Myometrial cell (primary cell): ENCODE data around the gene HJURP.

DNA sequence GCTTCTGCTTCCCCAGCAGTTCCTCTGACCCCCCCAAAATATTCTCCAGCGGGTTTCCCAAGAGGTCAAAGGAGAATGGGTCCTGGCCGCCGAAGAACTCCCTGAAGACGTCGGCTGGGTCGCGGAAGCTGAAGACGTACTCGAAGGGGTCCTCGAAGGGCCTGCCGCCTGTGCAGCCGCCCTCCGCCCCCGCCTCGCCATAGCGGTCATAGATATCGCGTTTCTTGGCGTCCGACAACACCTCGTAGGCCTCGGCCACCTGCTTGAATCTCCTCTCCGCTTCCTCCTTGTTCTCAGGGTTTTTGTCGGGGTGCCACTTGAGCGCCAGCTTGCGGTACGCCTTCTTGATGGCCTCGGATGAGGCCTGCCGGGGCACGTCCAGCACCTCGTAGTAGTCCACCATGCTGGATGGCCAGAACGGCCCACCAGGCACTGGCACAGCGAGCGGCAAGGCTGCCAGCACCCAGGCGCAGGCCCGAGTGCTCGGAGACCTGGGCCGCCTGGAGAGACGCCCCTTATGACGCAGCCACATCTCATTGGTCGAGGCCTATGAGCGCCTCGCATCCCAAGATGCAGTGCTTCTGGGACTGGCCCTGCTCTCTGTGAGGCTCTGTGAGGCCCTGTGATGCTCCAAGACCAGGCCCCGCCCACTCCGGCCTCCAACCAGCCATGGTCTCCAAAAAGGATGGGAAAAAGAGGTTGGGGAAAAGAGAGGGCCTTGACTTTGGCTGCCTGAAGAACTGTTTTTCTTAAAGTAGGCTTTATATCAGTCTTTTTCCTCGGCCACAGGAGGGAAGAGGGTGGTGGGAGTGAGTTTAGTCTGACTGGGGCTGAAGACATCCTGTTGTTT is 14.9 kb downstream of the UGT1A3 start:
- RAMPAGE, long total RNA: no peak

DNA sequence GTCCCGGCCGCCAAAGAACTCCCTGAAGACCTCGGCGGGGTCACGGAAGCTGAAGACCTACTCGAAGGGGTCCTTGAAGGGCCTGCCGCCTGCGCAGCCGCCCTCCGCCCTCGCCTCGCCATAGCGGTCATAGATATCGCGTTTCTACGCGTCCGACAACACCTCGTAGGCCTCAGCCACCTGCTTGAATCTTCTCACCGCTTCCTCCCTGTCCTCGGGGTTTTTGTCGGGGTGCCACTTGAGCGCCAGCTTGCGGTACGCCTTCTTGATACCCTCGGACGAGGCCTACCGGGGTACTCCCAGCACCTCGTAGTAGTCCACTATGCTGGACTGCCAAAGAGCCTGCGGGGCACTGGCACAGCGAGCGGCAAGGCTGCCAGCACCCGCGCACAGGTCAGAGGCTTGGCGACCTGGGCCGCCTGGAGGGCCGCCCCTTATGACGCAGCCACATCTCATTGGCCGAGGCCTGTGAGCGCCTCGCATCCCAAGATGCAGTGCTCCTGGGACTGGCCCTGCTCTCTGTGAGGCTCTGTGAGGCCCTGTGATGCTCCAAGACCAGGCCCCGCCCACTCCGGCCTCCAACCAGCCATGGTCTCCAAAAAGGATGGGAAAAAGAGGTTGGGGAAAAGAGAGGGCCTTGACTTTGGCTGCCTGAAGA is 5.0 kb upstream of the UGT1A1 start:
- RAMPAGE, long total RNA: no peak

GRCh38 chr2:233767650-233768508 is 7.8 kb downstream of the UGT1A1 start:
- RAMPAGE, long total RNA: no peak

DNA sequence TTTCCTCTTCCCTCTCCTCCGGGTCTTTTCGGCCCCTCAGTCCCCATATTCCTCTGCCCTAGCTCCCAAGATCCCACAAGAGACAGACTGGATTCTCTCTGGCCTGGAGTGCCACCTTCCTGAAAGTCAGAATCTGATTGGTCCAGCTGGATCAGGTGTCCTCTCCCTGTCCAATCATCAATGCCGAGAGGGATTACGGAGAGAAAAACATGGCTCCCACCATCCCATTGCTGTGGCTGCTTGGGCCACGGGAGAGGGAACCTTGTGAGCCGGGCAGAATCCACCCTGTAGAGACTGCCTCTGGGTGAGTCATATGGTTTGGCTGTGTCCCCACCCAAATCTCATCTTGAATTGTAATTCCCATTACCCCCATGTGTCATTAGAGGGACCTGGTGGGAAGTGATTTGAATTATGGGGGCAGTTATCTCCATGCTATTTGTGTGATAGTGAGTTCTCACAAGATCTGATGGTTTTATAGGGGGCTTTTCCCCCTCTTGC is 2.6 kb upstream of the MROH2A start:
- RAMPAGE, long total RNA: no peak

DNA sequence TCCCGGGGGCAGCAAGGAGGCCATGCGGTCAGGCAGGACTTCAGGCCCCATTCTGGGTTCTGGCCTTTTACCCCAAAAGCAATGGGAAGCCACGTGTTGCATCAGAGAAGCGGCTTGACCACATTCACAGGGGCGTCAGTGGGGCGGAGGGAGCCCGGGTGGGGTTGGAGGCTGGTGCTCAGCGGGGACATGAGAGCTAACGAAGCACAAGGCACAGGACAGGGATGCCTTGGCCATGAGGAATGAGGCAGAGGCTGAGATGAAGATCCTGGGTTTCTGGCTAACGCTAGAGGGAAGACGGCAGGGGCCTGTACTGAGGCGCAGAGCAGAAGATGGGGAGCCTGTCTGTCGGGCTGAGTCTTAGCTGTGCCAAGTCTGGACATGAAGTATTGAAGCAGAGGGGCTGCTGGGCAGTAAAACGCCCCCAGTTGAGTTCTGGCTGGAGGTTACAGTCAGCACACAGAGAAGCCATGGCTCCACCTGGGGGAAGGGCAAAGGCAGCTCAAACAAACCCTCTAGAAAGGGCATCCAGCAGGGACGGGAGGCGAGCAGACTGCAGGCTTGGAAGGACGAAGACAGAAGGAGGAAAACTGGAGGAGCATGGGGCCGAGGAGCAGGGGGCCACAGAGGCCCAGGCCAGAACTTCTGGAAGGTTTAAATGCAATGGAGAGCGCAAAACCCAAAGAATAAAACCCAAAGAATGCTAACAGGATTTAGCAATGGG is 5.8 kb downstream of the HJURP start:
- RAMPAGE, long total RNA: no peak

DNA sequence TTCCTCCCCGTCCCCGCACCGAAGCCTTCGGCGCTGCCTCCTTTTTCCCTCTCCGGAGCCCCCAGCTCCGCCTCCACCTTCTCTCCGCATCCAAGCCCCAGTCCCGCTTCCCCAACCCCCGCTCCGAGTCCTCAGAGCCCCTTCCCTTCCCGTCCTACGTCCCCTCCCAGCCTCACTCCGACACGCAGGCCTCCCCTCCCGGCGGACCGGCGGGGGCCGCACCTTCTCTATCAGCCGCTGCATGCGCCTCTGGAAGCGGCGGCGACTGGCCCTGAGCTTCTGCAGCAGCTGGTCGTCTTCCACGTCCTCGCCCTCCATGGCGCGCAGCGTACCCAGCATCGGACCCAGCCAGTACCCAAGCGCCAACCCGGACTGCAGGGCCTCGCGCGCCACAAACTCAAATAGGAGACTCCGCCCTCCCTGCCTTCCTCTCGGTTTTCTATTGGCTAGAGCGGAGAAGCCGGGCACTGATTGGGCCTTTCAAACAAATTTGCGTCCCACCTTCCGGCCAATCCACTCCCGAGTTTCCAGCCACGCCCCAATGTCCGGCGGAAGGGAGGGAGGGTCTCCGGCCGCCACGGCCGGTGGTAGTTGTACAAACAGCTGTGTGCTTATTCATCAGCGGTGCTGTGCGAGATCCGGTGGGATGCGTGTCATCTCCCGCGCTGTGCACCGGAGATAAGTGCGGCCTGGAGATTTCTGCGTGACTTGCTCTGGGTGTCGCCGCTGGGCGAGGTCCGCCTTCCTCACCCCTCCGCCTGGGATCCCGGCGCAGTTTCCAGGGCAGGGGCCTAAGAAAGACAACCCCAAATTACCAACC is at the start of gene HJURP:
HJURP (minus strand) TSS at position 374 of the 820 bp plus-strand sequence.
- RAMPAGE, long total RNA: start-site peak on the minus strand centred at position 352 of the sequence, 39 bp wide, 224 and 48 reads in 2 replicates

- RAMPAGE, long total RNA: no peak
Observed at GRCh38 chr2:234025335-234025944, 25.1 kb upstream of the SPP2 start.

- RAMPAGE, long total RNA: no peak
Observed at GRCh38 chr2:234051685-234052184, 1.2 kb downstream of the SPP2 start.

GRCh38 chr2:234164379-234165199 is 114.1 kb downstream of the SPP2 start:
- RAMPAGE, long total RNA: no peak

GRCh38 chr2:234289579-234290054 is 207.3 kb downstream of the ARL4C start:
- RAMPAGE, long total RNA: no peak

- RAMPAGE, long total RNA: no peak
Observed at GRCh38 chr2:234444580-234445488, 52.0 kb downstream of the ARL4C start.

GRCh38 chr2:234446811-234447289 is 50.0 kb downstream of the ARL4C start:
- RAMPAGE, long total RNA: no peak

DNA sequence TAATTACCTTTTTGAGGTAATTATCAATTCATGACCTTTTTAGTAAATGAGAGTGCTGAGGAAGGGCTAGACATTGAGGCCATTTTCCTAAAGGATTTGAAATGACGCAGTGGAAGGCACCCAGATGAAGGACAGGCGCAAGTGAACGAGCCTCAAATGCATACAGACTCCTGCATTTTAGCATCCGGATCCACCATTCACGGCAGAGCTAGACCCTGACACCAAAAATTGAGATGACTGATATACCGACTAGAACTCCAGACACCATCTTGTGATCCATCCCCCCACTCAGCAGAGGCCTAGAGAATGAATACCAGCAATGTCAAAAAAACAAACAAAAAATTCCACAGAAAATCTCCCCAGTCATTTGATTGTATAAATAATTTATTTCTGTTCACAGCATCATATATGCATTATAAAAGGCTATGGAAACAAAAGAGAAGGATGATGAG is 4.2 kb downstream of the ARL4C start:
- RAMPAGE, long total RNA: no peak

DNA sequence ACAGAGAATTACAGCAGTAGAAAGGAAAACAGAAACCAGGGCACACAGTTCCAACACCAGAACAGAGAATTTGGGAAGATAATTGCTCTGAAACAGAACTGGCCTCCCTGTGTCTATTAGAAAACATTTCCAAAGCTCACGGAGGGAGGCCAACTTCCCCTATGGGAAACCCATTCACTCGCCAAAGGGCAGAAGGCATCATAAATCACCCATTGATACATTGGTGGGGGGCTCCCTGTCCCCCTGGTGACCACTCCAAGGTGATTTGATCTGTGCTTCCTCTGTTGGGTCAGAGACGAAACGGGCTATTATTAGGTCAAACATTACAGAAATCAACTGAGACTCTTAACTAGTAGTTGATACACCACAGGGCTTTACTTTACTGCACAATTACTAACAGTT is 3.8 kb downstream of the ARL4C start:
- RAMPAGE, long total RNA: no peak

DNA sequence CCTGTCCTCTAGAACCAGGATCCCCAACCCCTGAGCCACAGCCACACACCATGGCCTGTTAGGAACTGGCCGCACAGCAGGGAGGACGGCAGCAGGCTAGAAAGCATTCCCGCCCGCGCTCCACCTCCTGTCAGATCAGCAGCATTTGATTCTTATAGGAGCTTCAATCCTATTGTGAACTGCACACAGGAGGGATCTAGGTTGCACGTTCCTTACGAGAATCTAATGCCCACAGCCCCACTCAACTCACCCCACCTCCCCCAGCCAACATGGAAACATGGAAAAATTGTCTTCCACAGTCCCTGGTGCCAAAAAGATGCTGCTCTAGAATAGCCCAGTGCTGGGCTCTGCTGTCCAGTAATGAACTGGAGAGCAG is 179.0 kb upstream of the SH3BP4 start:
- RAMPAGE, long total RNA: no peak

- RAMPAGE, long total RNA: no peak
Observed at GRCh38 chr2:234955785-234956340, 4.0 kb downstream of the SH3BP4 start.

- RAMPAGE, long total RNA: no peak
Observed at GRCh38 chr2:234969549-234970128, 17.8 kb downstream of the SH3BP4 start.

DNA sequence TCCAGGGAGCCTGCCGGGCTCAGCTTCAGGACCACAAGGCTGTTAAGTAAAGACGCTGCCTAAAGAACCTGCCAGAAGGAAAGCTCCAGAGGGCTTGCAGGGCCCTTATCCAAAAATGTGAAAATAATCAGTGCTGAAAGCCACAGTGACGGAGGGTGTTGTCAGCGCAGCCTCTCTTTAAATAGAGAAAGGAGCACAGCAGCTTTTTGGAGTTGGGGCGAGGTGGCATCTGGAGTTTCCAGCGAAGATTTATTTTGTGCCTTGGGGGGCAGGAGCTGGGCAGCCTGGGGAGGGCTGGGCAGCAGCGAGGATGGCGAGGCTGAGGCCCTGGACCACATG is 40.1 kb downstream of the SH3BP4 start:
- RAMPAGE, long total RNA: no peak

- RAMPAGE, long total RNA: no peak
Observed at GRCh38 chr2:234995119-234996352, 43.7 kb downstream of the SH3BP4 start.

- RAMPAGE, long total RNA: no peak
Observed at GRCh38 chr2:235025869-235026566, 74.2 kb downstream of the SH3BP4 start.